Rectum (tissue), 1 donor: ENCODE results near the gene ZNG1B.

DNA sequence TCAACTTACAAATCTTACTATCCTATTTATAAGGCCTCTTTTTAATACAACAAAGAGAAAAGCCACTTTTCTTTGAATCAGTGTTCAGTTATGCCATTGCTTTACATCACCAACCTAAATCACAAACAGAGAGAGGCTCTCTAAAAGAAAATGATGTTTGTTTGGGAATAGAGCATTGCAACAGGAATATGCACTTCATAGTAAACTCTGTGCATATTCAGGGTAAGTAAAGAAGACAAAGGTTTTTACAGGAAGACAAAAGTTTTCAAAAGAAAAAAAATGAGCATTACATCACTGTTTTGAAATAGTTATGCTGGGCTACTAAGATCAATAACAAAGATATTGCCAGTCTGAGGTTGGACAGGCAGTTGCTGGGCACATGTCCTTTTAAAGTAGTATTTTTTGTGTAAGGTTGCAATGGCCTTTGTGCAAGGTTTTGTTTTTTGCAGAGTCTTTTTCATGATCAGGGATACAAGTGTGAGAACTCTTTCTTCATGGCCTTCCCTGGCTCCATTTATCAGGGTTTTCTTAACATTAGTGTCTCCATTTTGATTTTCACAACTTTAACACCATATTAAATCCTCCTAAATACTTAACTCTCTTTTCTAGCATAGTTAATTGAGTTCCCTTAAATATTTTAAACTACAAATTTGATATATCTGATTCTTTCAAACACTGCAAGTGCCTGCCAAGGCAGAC lies 16.2 kb downstream of the IL1B start:
- PRO-cap = no peak

DNA sequence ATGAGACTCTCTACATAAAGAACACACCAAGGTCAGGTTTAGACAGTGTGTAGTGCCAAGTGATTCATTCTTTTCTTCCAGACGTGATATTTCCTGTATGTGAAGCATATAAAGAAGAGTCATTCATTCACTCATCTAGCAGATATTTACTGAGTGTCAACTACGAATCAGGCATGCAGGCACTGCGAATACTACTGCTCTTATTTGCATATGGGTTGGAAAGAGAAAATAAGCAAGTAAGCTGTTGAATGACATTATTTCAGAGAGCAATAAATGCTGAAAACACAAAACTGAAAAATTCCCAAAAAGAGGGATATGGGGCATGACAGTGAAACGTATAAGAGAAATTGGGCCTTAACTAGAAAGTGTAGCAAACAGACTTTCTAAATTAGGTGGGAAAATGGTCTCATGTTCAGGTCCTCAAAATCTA lies 15.3 kb upstream of the PSD4 start:
- PRO-cap = unidirectional peak, minus-strand start at position 74 of the sequence

DNA sequence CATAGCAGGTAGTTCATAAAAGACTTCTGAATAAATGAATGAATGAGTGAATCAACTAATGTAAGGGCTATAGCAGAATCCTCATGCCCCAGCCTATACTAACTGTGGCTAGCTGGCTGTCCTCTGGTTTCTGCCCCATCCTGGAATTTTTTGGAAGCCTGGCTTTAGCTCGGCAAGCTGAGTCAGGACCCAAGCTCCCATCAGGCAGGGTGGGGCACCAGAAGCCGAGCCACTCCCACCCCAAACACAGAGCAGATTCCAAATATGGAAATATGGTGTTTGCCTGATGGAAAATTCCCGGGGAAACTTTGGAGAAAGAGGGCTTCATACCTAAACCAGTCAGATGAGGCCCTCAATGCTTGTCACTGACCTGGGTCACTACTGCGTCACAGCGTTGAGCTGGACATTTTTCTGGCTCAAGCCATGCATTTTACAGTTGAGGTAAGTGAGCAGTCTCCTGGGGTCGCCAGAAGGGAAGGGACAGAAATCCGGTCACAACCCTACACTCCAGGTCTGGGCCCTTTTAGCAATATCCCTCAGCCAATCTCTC lies 37.5 kb downstream of the PSD4 start:
- PRO-cap = no peak

- PRO-cap = no peak
Observed at GRCh38 chr2:113264155-113265378, 14.2 kb downstream of the PAX8 start.

DNA sequence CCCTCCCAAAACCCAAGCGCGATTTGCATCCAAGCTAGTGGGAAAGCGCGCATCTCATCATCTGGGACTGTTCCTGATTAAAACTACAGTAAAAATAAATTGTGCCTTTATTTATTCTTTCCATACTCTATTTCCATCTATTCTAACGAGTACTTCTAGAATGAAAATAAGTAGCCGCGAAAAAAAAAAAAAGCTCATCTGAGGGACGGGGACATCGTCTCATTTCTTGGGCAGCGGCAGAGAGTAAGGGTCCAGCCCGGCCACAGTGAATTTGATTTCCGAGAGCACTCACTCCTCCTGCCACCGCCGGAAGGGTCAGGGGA lies 2.3 kb downstream of the PAX8 start:
- PRO-cap = unidirectional peak, minus-strand start at position 189 of the sequence

GRCh38 chr2:113276827-113277102 lies 2.0 kb downstream of the PAX8 start:
- PRO-cap = no peak

DNA sequence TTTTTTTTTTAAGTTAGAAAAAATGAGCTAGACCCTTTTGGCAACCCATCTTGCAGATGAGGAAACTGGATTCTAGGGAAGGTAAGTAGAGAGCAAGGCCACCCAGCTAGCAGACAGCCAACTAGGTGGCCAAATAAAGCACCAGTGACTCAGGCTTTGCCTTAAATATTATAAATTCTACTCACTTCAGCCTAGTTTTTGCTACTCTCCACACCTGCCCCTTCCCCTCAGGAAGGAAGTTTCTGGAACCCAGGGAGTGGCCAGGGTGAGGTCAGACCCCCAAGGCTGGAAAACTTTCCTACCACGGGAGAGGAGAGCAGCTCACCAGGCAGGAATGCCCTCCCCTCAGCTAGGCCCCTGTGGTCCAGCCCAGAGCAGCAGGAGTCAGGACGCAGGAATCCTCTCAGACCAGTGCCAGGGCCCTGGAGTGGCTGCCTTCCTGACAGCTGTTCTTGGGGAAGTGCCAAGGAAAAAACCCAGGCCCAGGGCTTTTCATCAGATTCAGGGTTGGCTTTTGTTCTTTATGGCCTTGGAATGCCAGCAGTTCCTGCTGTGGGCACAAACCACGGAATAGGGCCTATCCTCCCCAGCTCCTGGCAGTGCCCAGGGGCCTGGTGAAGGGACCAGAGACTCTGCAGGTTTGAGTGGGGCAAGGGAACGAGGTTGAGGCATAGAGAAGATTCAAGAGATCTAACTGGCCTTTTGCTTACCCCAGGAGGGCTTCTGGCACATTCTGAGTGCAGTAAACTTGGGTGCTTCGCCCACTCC lies 5.1 kb upstream of the PAX8 start:
- PRO-cap = unidirectional peak, plus-strand start at position 372 of the sequence

DNA sequence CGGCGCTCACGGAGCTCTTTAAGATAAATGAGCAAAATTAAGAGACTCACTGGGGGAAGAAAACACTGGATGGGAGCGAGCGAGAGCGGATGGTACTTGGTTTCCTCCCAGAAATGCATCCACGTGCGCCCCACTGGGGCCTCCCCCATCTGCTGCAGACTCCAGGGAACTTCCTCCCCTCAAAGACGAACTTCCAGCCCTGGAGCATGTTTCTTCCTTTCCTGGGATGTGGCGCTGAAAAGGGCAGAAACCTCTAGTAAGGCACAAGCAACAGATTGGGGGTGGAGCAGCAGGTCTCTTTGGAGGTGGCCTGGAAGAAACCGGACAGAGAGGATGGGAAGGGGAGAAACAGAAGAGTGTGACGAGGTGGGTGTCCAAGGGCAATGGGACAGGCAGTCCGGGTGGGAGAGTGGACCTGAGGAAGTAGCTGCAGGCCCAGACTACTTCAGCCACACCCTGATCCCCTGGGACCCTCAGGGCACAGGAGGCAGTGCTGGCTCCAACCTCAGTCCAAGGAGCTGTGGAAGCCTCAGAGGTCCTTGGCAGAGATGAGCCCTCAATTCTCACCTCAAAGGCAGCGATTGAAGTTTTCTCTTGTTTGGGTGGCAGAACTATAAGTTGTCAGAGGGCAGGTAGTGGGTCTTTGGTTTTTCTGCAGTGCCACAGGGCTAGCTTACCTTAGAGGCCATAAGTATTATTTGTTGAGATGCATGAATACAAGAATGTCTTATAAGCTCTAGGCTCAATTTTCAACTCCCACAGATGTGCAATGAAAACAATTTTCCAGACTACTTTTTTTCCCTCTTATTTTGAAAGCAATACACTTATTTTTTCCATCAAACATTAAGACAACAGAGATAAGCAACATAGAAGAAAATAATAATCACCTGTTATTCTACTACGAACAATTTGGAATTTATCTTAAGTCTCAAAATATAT lies 46.7 kb upstream of the PAX8 start:
- PRO-cap = bidirectional peak, plus-strand start at position 60 of the sequence, minus-strand start outside the sequence

- PRO-cap = unidirectional peak, minus-strand start at chr2:113328139
Observed at GRCh38 chr2:113327854-113328497, 49.3 kb upstream of the PAX8 start.

- PRO-cap = unidirectional peak, plus-strand start at chr2:113437934
Observed at GRCh38 chr2:113437628-113438203, at the start of gene ZNG1B. Gene ZNG1B (plus strand): TSS chr2:113437691.

GRCh38 chr2:113598165-113598925 lies 28.7 kb upstream of the RABL2A start:
- PRO-cap = no peak

- PRO-cap = unidirectional peak, plus-strand start at chr2:113703834; unidirectional peak, minus-strand start at chr2:113704174
Observed at GRCh38 chr2:113703208-113704597, 52.7 kb downstream of the SLC35F5 start.

GRCh38 chr2:113737589-113738702 lies 18.5 kb downstream of the SLC35F5 start:
- PRO-cap = no peak

- PRO-cap = unidirectional peak, minus-strand start at chr2:113881887
Observed at GRCh38 chr2:113881707-113882031, 8.2 kb upstream of the ACTR3 start.

- PRO-cap = no peak
Observed at GRCh38 chr2:113891359-113891886, 1.5 kb downstream of the ACTR3 start.

GRCh38 chr2:113957282-113957740 lies 67.4 kb downstream of the ACTR3 start:
- PRO-cap = no peak

DNA sequence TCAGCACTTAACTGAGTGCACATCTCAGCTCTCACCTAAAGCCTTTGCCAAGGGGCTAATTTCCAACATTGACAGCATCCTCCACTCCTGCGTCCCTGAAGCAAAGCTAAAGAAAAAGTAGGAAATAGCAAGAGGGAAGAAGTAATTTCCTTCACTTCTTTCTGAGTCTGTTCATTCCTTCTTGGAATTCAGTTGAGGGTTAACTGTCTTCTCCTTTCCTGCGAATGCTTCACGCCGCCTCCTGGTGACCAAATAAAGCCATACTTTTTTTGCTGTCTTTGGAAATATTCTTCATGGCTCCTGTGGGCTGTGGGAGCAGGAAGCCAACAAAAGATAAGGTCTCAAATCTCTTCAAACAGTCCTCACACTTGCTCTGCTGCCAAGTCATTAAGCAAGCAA lies 100.8 kb downstream of the DPP10 start:
- PRO-cap = no peak

DNA sequence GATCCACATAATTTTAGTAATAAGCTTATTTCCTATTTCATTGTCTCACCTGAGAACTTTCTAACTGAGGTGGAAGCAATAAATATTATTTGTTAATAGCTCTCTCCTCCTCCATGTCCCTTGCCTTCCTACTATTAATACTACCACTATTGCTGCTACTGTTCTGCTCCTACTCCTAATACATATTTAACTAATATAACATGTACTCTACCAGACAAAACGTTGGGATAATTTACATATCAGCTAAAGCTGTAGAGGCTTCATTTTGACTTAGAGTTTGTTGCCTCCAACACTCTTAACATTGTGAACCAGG lies 1283.5 kb downstream of the DPP10 start:
- PRO-cap = no peak

DNA sequence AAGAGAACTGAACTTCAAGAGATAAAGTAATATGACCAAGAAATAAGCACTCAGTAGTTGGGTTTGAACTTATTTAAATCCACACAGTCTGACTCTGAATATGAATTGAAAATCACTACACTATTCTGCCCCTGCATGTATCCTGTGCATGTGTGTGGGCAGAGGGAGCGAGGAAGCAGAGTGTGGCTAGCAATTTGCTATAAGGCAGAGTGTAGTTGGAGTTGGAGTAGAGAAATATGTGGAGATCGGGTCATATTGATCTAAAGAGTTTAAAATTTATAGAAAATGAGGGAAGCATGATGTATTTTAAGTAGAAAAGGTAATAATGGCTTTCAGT lies 1679.3 kb upstream of the DDX18 start:
- PRO-cap = unidirectional peak, plus-strand start at position 235 of the sequence

- PRO-cap = no peak
Observed at GRCh38 chr2:117815242-117815566, 713 bp downstream of the DDX18 start.